Glomerular endothelial cell (primary cell): ENCODE results near the genes DRICH1, ZNF70 and SLC2A11.

DNA sequence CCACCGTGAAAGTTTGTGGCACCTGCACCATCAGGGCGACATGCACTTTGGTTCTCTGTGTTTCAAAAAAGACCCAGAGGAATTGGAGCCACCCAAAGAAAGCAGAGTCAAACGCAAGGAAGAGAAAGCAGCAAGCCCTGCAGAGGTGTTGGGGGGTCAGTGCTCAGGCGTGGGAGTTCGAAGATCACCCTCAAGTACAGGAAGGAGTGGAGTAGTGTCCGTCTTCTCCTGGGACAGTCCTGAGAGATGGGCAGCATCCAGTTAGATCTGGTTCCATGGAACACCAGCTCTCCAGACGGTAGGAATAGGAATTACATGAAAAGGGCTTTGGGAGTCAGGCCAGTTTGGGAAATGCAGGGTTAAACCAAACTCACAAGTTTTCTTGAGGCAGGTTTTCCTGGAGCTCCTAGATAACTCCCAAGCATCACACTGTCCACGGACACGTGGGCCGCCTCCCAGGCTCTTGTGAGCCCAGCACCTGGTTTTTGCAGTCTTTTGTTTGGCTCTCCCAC is 89.8 kb downstream of the BCR start:
- RAMPAGE, long total RNA = no peak

- RAMPAGE, long total RNA = no peak
Observed at GRCh38 chr22:23280334-23280929, 100.1 kb downstream of the BCR start.

DNA sequence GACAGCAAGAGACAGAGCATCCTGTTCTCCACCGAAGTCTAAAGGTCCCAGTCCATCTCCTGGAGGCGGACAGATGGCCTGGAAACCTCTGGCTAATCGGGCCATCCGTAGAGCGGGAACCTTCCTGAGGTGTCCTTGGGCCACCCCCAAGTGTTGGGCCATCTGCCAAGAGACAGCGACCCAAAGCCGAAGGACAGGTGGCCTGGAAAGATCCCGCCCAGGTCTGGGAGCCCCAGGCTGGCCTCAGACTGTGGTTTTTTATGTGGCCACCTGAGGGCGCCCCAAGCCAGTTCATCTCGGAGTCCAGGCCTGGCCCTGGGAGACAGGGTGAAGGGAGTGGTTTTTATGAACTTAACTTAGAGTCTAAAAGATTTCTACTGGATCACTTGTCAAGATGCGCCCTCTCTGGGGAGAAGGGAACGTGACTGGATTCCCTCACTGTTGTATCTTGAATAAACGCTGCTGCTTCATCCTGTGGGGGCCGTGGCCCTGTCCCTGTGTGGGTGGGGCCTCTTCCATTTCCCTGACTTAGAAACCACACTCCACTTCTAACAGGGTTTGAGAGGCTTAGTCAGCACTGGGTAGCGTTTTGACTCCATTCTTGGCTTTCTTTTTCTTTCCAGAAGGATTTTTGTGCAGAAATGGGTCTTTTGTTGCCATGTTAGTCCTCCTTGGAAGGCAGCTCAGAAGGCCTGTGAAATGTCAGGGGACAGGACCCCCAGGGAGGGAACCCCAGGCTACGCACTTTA is 135.3 kb downstream of the BCR start:
- RAMPAGE, long total RNA = no peak

GRCh38 chr22:23534248-23534594 is 45.9 kb downstream of the IGLL1 start:
- RAMPAGE, long total RNA = no peak

- RAMPAGE, long total RNA = no peak
Observed at GRCh38 chr22:23538677-23539064, 41.4 kb downstream of the IGLL1 start.

DNA sequence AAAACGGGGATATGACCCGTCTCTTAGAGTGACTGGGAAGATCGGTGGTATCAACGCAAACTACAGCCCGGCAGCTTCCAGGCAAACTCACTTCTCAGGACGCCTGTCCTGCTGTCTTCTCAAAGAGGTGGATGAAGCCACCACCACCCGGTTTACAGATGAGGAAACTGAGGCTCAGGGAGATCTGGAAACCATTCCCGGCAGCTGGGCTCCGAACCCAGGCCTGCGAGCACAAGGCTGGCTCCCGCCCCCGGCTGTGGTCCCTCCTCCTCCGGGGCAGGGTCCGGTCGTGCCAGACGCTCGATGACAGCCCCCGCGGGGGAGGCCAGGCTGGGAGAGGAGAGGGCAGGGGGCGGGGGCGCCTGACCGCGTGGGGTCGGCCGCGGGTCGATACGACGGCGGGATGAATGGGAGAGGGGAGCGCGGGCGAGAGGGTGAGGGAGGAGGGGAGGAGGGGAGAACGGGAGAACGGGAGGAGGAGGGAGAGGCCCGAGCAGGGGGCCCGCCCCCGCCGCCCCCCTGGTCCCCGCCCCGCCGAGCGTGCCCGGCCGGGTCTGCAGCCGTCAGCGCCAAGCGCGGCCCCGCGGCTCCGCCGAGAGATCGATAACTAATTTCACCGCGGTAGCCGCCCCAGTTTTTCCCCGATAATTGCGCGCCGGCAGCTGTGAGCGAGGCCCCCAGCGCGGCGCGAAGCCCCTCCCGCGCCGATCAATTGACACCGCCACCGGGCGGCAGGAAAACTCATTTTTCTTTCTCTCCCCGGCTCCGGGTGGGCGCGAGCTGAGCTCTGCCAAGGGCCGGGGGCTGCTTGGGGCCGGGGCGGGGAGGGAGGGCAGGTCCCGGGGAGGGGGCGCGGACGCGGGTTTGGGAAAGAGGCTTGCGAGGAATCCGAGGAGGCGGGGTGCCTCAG is 13.9 kb downstream of the IGLL1 start:
- RAMPAGE, long total RNA = no peak

DNA sequence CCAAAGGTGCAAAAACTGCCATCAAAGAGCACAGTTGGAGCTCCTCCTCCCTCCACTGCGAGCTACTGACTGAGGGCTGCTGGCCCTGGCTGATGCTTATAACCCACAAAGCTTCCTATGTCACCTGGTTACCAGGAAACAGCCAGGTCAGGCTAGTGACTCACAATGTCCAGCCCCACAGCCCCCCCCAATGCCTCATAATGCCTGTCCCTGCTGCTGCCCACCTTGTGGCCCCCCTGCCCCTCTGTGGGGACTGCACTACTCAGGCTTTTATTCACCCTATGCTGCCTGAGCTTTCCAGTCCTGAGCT is at the start of gene DRICH1:
DRICH1 (minus strand) TSS at position 71 of the 310 bp plus-strand sequence.
- RAMPAGE, long total RNA = no peak

- RAMPAGE, long total RNA = no peak
Observed at GRCh38 chr22:23640770-23641470, 8.8 kb upstream of the DRICH1 start.

DNA sequence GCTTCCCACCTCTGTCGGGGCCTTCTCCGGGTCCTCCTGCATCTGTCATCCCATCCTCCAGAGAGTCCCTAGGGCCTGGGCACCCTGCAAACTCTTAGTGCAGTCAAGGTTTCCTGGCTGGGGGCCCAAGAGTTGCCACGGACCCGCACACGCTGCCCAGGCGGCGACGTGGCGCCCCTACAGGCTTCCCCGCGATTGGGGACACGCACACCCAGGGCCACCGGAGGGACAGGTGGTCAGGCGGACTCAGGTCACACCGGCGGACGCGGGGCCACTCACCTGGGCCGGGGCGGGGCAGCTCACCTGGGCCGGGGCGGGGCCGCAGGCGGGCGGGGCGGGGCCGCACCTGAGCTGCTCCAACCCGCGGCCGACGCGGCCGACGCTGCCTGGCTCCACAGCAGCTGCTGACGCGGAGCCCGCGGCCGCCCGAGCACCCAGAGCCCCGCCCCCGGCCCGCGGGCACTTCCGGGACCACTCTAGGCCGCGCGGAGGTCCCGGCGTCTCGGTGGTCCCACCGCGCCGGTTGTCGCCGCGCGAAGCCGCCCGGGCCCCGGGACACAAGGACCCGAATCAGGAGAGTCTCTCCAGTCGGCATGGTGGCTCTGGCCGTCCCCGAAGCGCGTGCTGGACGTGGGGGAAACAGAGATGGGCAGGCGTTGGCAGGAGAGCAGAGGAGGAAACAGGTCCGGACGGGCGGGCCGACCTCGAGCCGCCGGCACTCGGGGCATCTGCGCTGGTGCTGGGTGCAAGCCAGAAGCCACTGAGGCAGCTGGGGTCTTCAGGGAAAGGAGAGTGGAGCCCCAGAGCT is at the start of gene ZNF70:
ZNF70 (minus strand) TSS at position 411 of the 808 bp plus-strand sequence.
- RAMPAGE, long total RNA = no peak

- RAMPAGE, long total RNA = no peak
Observed at GRCh38 chr22:23844236-23844877, 5.6 kb upstream of the DERL3 start.

DNA sequence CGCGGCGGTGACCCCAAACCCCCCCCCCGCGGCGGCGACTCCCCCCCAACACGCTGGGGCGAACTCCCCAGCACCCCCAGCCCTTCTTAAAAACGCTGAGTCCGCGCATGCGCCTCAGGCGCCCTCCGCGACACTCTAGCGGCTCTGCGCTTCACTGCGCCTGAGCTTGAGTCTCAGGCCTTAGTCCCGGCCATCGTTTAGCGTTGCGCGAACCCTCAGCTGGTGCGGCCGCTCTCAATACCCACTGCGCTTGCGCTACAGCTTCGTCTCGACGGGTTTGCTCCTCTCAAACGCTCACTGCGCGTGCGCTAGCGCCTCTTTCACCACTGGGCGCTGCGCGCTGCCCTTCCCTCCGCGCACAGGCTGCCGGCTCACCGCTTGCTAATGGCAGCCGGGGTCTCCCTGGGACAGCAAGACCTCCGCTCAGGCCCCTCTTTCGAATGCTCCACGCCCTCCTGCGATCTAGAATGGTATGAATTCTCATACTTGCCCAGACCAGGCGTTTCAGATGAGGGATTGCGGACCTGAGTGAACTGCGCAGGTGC is at the start of gene SLC2A11:
SLC2A11 (plus strand) TSS at position 316 of the 545 bp plus-strand sequence.
- RAMPAGE, long total RNA = no peak

GRCh38 chr22:23893568-23893846 is 676 bp upstream of the MIF start:
- RAMPAGE, long total RNA = no peak

- RAMPAGE, long total RNA = no peak
Observed at GRCh38 chr22:23913295-23914446, 19.5 kb downstream of the MIF start.

GRCh38 chr22:24162327-24162915 is 18.9 kb upstream of the SUSD2 start:
- RAMPAGE, long total RNA = no peak

- RAMPAGE, long total RNA = no peak
Observed at GRCh38 chr22:24178655-24179092, 2.6 kb upstream of the SUSD2 start.

- RAMPAGE, long total RNA = no peak
Observed at GRCh38 chr22:24321411-24322195, 51.0 kb downstream of the SPECC1L start.

- RAMPAGE, long total RNA = no peak
Observed at GRCh38 chr22:24397849-24398126, 29.6 kb upstream of the ADORA2A start.

DNA sequence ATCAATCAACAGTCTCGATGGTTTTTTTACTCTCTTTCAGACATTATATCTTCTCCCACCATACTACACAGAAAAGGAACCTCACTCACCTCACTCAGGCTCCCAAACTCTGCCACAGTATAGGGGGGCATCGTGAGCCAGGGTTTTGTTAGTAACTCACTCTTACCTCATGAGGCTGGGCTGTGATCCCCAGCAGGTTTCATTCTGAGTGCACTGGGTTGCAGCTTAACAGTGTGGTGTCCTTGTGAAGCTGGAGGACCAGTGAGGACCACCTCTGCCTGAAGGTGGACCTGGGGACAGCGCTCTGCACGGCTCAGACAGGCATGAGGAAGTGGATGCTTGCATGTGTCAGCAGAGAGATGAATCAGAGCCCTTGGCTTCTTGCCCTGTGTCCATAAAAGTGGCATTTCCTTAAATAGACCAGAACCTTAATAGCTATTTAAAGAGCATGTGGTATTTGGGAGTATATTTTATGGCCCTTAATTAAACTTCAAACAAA is 25.0 kb upstream of the ADORA2A start:
- RAMPAGE, long total RNA = no peak

GRCh38 chr22:24422229-24422667 is 5.2 kb upstream of the ADORA2A start:
- RAMPAGE, long total RNA = no peak

DNA sequence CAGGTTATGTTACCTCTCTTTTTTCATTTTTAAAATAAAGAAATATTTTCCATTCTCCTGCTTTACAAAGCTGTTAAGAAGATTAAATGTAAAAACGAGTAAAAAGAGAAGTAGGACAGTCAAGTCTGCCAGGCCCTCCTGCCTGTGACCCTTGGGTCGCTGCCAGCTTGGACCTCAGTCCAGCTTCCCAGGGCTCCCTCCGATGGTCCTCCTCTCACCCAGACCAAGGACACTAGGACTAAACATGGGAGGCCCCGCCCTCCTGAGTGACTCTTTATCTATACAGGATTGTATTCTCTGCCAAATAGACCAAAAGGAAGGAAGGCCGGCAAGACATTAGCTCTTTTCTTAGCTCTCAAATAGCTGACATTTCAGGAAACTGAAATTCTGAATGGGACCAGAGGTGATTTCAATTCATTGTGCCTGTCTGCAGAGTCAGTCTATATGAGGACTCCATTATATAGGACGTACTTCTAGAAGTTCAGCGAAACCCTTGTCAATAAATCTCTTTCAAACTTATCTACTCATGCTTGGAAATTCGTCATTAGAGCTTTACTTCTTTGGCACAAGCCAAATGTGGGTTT is 28.4 kb downstream of the ADORA2A start:
- RAMPAGE, long total RNA = no peak